ENCODE results near the gene TAS2R14.

DNA sequence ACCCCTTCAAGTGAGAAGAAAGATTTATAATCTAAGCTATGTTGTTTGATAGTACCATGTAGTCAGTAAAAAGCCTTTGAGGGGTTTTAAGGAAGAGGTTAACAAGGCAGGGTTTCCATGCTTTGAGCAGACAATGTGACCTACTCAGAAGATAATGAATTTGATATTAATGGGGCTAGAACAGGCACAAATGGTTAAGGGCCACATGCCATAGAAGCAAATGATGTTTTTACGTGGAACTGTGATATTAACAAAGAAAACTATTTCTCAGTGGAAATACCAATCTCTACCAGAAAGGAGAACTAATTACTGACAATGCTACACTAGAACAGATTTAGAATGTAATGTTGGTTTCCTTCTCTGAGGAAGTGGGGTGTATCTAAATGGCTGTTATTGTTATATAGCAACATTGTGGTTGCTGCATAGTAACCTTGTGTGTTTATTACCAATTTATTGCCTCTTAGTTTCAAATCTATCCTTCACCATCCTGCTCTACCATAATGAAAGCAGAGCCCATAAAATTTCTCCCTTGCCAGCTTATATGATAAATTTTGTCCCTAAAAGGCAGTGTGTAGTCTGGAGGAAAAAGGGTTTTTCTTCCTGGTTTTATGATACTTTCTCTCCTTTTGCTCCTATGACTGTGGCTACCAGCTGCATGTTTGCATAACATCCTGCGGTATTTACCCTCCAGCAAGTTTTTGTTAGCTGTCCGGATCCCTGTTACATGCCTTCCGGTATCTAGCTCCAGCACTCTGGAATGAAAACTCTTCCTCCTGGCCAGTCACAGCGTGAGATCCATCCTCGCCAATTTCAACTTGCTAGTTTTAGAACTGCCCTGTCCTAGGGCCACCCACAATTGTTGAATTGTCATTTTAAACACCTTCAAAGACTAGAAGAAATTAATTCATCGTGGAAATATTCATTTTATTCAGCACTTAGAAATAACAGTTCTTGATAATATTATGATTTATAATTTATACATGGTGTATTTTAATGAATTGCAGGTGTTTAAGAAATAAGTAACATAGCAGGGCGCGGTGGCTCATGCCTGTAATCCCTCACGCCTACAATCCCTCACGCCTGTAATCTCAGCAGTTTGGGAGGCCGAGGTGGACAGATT lies 5.7 kb upstream of the KLRK1 start:
- PRO-cap, 2 experiments: no peak in any of the 2 experiments

- PRO-cap, 2 experiments: no peak in any of the 2 experiments
These were observed 53.5 kb downstream of the EIF2S3B start for GRCh38 chr12:10559044-10559665.

GRCh38 chr12:10599391-10599838 lies 14.0 kb downstream of the MAGOHB start:
- PRO-cap, 2 experiments: no peak in any of the 2 experiments

- PRO-cap, 2 experiments: no peak in any of the 2 experiments
These were observed 23.4 kb upstream of the STYK1 start for GRCh38 chr12:10697188-10697677.

- PRO-cap, 2 experiments: no peak in any of the 2 experiments
These were observed 18.5 kb downstream of the YBX3 start for GRCh38 chr12:10704628-10705028.

DNA sequence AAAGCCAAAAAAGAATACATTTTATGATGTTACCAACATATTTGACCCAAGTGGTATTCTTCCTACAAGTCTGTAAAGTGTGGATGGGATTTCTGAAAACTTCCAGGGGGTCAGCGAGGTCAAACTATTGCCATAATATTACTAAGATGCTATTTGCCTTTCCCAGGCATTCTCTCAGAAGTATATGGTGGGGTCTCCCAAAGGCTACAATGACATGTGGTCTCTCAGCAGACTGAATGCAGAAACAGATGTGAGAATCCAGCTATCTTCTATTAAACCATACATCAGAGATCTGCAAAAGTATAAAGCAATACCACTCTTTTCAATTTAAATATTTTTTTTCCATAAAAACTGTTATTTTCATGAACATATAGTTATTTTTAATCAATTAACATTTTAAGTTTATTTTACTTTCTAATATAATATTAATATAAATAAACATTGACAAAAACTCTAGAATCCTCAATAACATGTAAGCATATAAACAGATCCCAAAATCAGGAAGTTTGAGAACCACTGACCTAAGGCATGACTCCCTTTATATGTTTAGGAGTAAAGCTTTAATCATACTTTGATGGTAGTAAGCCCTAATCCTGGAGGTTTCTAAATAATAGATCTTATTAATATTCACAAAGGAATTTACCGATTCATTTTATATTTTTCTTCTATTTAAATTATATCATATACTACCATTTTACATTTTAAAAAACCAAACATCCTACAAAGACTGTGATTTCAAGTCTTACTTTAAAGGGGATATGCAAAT lies 12.4 kb downstream of the YBX3 start:
- PRO-cap, 2 experiments: no peak in any of the 2 experiments

- PRO-cap, 2 experiments: peak in 2 of 2 experiments; most common plus-strand start chr12:10722117 (in 2); most common minus-strand start chr12:10721993 (in 1)
These were observed 1.3 kb downstream of the YBX3 start for GRCh38 chr12:10721867-10722264.

DNA sequence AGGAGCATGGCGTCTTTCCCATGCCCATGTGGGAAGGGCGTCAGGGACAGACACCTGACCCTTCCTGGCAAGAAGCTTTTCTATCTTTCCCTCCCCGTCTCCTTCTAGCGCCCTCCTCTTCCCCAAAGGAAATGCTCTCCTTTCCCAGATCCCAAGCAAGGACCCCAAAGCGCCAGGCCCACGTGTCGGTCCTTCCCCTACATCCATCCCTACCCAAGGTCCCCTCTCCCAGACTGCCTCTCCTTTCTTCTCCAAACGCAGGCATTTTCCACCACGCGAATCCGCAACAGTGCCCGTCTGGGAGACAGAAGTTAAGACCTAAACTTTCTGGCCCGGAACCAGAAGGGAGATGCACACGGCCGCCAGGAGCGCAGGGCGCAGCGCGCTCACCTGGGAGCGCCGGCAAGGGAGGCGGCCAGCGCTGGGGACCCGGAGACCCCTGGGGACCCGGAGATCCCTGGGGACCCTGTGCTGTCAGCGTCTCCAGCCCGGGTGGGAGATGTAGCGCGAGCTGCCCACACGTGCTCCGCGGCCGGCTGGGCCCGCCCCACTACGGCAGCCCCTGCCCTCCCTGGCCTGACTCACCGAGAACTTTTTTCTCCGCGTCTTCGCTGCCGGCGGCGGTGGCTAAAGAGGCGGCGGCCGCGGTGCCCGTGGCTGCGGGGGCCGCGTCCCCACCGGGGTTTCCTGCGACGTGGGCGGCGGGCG lies 704 bp downstream of the YBX3 start:
- PRO-cap, 2 experiments: peak in 1 of 2 experiments; most common plus-strand start position 611 of the sequence (in 1)

DNA sequence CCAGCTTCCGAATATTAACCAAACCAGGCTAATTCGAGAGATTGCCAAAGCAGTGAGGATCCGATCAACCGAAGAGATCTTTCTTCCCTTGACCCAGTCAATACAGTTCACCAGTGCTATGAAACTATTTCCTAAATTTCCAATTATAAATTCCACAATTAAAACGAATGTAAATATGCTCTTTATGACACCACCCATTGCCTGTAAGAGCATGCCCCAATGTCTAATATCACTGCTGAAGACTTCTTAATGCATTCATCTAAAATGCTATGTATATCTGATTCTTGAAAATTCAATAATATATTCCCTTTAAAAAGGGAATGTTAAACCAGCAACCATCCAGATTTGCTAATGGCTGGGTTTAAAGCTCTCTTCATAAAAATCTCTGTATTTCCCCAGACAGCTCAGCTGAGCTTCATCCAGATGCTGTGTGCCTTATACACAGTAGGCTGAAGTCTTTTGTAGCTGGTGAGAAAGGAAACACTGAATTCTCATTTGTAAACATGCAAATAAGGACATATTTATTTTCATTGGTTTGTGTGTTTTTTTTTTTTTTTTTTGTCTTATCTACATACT lies at the start of gene TAS2R14:
TAS2R14 (minus strand) TSS at position 254 of the 576 bp plus-strand sequence.
- PRO-cap, 2 experiments: no peak in any of the 2 experiments

DNA sequence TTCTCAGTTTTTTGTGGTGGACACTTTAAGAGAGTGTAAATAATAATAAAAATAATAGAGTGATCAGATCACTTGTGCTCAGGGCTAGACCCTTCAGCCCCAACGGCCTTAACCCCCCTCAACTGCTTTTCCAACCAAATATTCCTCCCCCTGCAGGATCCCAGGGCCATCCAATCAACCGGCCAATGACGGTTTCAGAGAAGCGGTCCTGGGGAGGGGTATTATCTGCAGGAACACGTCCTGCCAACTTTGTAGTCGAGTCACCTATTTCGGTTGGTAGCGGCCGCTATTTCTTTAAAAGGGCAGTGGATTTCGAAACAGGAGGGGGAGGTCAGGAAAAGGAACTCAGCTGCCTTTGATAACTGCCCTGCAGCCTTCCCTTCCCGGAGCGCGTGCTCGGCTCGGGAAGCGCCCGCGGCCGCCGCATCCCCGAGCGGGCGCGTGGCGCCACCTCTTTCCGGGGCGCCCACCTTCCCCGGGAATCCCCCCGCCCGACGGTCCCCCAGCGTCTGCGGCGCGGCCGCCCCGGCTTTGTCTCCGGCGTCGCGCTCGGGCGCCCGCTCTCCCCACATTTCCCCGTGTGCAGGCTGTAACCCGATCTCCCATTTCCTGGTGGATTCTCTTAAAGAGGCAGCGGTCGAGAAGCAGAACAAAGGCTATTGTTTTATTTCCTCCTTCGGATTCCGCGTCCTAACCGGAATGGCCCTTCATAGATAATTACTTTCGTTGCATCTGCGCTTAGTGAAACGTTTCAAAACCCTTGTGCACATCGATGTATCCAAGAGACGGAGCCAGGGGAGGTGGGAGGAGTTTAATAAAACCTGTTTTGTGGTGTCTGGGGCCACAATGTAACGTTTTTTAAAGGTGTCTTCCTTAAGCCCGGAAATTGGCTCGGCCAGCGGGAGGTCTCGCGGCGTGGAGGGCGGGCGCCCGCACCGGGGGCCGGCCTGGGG lies 662 bp upstream of the ETV6 start:
- PRO-cap, 2 experiments: peak in 2 of 2 experiments; most common plus-strand start position 320 of the sequence (in 2); most common minus-strand start position 582 of the sequence (in 1)

DNA sequence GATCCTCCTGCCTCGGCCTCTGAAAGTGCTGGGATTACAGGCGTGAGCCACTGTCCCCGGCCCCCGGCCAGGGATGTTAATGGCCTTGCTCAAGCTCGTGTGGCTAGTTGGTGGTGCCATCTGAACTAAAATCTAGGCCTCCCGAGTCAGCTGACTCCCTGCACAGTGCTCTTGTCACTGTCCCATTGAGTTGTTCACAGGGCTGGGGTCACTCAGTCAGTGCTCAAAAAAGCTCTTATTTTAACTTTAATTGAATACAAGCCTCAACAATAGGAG lies 8.9 kb downstream of the ETV6 start:
- PRO-cap, 2 experiments: no peak in any of the 2 experiments

GRCh38 chr12:11662775-11663207 lies 13.3 kb downstream of the ETV6 start:
- PRO-cap, 2 experiments: no peak in any of the 2 experiments

GRCh38 chr12:11718665-11719637 lies 69.5 kb downstream of the ETV6 start:
- PRO-cap, 2 experiments: no peak in any of the 2 experiments

DNA sequence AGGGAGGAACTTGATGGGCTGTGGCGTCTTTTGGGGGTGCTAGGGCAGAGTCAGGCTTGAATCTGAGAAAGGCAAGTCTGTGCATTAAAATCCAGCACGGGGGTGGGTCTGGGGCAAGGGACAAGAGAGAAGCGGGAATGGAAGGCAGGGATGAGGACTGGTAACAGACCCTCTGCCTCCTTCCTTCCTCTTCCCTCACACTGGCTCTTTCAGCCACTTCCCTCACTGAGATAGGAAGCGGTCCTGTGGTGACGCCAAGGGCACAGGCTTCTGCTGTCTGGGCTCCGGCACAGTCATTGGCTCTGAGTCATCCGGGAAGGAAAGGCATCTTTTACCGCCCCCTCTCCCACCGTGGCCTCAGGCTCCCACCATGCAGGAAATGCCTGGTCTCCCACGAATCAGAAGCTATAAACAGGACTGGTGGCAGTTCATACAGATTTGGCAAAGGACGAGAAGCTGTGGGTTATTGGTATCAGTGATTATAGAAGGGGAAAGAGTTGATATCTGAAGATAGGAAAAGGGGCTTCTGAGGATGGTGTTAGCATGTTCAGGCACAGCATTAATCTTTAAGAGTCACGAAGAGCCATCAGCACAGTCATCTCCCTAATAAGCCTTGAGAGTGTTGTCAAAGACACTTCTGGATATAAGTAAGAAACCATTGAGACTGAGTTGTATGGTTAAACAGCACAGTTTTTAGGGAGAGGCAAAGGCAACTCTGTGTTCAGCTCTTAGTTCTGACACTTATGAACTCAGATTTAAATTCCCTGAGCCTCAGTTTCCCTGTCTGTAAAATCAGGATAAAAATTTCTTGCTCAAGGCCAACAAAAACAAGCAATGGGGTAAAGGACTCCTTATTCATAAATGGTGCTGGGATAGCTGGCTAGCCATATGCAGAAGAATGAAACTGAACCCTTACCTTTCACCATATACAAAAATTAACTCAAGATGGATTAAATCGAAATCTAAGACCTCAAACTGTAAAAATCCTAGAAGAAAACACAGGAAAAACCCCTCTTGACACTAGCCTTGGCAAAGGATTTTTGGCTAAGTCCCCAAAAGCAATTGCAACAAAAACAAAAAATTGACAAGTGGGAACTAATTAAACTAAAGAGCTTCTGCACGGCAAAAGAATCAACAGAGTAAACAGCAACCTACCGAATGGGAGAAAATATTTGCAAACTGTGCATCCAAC lies 70.6 kb downstream of the ETV6 start:
- PRO-cap, 2 experiments: no peak in any of the 2 experiments

DNA sequence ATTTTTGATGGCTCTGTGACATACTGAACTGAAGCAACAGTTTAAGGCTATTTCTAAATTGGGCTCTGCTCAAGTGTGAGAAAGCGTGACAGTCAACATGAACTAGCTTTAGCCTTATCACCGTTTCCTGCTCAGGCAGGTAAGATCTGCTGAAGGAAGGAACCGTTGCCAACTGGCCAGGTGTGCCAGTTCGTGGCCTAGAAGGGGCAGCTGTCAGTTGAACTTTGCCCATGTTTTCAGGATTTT lies 79.5 kb downstream of the ETV6 start:
- PRO-cap, 2 experiments: no peak in any of the 2 experiments

DNA sequence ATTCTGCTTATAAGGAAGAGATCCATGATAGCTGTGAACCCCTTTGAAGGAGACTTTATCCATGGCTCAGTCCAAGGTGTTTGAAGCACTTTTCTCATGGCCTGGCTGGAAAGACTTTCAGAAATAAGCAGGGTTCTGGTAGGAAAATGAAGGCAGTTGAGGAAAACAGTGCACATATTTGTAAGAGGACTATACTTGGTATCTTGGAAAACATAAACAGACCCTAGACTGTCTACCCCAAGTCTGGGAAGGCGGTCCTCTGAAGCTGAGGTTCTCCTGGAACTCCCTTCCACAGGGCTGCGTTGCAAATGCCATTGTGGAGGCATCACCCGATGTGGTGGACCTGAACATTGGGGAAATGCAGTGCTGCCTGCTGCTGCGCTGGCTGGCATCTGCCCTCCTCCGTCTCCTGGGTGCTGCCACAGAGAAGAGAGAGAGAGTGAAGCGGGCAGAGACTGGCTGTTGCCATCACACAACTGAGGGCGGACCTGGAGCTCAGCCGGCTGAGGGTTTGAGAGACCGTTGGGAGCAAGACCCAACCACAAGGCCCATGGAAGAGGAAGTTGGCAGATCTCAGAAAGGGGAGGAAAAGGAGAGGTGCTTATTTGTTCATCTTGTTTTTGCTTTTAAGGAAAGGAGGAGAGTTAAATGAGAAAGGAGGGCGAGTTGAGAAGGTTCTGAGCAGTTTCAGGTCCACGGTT lies 124.2 kb downstream of the ETV6 start:
- PRO-cap, 2 experiments: no peak in any of the 2 experiments

DNA sequence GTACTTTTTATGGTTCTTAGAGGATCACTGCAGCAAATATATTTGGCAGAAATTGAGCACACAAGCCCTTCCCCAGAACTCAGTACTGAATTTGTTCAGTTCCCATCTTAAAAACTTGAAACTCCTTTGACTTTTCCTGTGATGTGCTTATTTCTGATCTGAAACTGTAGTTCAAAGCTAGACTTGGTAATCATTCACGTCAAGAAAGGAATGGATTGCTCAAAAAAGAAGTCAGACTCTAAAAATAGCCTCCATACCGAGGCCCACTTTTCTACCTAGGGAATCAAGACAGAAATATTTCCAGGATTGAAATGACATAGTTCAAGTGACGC lies 129.7 kb downstream of the ETV6 start:
- PRO-cap, 2 experiments: no peak in any of the 2 experiments

GRCh38 chr12:11838343-11838850 lies 188.9 kb downstream of the ETV6 start:
- PRO-cap, 2 experiments: no peak in any of the 2 experiments

DNA sequence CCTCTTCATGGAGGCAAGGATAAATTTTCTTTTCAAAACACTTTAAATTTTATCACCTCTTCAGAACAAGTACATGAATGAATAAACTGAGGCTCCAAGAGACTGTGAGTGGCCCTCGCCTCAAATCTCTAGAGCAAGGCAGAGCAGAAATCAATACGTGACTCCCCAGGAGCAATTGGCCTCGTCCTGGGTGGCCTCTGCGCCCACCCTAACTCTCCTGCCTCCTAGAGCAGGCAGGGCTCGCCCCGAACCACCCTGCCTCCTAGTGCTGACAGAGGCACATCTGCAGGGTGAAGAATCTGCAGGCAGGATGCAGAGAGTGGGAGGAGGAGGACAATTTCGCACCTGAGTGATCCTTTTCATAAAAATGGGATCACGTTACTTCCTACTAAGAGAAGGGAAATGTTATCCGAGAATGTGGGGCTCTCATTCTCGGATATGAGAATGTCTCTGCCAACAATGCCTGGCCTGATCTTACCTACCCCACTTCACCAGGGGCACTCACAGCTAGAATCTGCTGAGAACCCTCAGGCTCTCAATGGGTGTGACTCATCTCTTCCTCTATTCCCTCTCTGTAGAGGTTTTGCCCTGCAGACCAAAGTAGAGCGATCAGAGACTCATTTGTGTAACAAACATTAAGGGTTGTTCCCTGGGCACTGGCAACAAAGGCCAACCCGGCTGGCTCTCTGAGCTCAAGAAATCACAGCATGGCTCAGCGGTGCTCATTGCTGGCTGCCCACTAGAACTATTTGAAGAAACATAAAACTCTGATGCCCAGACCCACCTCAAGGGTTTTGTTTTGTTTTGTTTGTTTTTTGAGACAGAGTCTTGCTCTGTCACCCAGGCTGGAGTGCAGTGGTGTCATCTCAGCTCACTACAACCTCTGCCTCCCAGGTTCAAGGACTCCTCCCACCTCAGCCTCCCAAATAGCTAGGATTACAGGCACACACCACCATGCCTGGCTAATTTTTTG lies 61.6 kb upstream of the BCL2L14 start:
- PRO-cap, 2 experiments: no peak in any of the 2 experiments

DNA sequence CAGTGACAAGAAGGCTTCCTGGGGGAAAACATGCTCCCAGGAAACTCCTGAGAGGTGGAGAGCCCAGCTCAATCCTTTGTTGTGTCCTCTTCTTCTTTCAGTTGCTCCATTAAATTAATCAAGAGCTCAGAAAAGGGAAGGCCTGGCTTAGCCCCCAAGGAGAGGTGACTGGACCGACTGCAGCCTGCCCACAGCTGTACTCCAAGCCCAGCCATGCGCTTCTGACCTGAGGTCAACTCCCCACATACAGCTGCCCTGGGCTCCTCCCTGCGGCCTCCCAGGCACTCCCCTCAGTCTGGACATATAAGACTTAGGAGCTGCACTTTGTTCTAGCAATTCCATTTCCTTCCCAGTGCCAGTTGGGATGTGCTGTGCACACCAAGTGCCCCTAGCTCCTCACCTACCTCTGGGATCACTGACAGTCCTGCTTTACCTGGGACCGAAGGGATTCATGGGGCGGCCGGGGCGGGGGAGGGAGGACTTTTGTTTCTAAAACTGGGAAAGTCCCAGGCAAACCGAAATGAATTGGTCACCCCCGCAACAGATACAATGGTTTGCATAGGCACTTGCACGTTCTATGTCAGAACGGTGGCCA lies 59.4 kb upstream of the BCL2L14 start:
- PRO-cap, 2 experiments: no peak in any of the 2 experiments